ENCODE results near the genes NGB and DIO2.

DNA sequence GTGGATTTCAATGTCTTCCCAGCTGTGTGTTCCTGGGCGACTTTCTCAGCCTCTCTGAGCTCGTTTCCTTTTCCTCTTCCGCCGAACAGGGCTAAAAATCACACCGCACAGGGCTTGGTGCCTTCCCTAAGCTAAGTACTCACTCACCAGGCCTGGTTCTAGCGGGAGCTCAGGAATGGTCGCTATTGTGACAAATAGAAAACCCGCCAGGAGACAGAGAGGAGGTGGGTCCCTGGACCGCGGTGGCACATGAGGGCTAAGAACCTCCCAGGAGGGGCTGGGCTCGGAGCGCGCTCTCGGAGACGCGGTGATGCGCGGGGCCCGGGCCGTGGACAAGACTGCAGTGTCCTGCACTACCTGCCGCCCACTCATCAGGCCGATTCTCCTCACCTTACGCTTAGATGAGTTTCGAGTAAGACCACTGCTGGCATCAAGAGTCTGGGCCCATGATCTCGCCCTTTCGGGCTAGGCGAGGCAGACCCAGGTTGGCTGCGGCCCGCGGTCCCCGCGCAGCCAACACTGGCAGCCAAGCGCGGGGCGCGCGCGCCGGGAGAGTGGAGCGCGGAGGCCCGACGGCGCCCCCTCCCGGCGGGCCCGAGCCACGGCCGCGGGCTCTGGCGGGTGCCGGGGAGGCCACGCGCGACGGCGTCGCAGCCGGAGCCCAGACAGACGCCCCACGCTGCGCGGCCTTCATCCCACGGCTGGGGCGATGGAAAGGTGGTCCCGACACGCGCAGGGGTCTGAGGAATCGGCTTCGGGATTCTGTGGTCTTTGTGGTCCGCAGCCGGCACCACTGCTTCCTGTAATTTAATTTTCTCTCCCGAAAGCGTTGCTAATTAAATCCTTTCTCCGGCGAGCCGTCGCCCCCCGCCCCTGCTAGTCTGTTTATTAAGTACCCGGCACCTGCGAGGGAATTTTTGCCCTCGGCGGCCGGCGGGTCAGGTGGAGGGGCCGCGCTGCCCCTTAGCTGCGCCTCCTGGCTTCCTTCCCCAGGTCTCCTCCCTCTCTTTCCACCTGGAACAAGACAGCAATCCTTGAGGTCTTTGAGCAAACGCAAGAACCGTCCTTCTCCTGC lies 16.7 kb downstream of the ZDHHC22 start:
- PRO-cap, result unidirectional peak, minus-strand start at position 522 of the sequence

- PRO-cap, result no peak
These were observed 872 bp downstream of the TMEM63C start for GRCh38 chr14:77182450-77182889.

- PRO-cap, result no peak
These were observed at the start of gene NGB for GRCh38 chr14:77271085-77271548. TSS of gene NGB (minus strand) at chr14:77271206.

- PRO-cap, result no peak
These were observed 25.4 kb upstream of the SPTLC2 start for GRCh38 chr14:77641525-77642641.

GRCh38 chr14:77907393-77908281 lies 107.7 kb downstream of the ADCK1 start:
- PRO-cap, result no peak

DNA sequence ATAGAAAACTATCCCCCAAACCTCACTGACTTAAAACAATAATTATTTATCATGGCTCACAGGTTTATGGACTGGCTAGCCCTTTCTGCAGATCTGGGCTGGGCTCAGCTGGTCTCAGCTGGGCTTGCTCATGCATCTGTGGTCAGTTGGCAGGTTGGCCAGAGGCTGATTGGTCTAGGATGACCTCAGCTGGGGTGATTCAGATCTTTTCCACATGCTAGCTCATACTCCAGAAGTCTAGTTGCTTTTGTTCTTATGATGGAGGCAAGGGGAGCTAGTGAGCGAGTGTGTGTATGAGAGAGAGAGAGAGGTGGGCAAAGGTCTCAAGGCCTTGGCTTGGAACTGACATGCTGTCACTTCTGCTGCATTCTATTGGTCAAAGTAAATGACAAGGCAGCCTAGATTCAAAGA lies 181.2 kb upstream of the NRXN3 start:
- PRO-cap, result no peak

DNA sequence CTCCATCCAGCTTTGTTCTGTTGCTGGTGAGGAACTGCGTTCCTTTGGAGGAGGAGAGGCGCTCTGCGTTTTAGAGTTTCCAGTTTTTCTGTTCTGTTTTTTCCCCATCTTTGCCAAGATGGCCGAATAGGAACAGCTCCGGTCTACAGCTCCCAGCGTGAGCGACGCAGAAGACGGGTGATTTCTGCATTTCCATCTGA lies 897.5 kb downstream of the DIO2 start:
- PRO-cap, result no peak

- PRO-cap, result no peak
These were observed 349.6 kb downstream of the DIO2 start for GRCh38 chr14:79861340-79862544.

DNA sequence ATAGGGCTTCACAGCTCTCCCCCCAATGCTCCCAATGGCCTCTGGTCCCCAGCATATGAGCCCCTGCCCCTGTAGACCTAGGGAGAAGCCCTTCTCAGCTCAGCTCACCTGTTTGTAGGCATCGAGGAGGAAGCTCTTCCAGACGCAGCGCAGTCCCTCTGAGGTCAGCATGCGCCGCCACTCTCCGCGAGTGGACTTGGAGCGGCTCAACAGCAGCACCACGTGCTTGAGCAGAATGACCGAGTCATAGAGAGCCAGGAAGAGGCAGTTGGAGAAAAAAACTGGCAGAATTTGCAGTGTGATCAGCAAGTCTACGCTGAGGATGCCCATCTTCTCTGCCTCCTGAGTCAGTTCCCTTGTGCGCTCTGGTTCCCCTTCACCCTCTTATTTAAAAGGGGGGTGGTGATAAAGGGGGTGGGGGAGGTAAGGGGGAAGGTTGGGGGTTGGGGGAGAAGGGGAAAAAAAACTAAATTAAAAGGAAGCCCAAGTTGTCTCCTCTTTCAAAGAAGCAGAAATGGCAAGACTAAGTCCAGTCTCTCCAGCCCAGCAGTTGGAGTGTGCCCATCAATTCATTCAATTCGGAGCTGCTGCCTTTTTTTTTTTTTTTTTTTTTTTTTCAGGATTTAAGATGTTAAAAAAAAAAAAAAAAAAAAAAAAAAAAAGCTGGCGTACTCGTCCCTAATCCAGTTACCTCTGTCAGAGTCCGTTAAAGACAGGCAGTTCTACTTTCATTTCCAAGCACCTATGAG lies at the start of gene DIO2:
Gene DIO2, minus strand, starts transcription at position 362 of the 749 bp plus-strand sequence.
- PRO-cap, result no peak

DNA sequence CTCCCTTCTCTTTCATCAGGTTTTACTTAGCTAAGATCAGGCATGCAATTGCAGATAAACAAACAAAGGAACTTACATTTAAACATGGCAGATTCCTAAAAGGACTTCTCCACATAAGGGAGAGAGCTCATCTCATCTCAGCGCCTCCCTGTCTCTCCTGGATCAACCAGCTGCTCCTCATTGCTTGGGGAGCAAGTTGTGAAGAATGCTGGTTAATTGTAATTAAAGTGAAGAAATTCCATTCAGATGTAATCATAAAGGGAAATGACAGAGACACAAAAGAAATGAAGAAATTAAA lies 104.3 kb upstream of the DIO2 start:
- PRO-cap, result no peak

- PRO-cap, result no peak
These were observed 303.0 kb downstream of the CEP128 start for GRCh38 chr14:80638385-80638995.

GRCh38 chr14:80831027-80831510 lies 110.5 kb downstream of the CEP128 start:
- PRO-cap, result no peak

GRCh38 chr14:81311040-81311576 lies 89.0 kb downstream of the STON2 start:
- PRO-cap, result bidirectional peak, plus-strand start at chr14:81311627, minus-strand start at chr14:81311298

DNA sequence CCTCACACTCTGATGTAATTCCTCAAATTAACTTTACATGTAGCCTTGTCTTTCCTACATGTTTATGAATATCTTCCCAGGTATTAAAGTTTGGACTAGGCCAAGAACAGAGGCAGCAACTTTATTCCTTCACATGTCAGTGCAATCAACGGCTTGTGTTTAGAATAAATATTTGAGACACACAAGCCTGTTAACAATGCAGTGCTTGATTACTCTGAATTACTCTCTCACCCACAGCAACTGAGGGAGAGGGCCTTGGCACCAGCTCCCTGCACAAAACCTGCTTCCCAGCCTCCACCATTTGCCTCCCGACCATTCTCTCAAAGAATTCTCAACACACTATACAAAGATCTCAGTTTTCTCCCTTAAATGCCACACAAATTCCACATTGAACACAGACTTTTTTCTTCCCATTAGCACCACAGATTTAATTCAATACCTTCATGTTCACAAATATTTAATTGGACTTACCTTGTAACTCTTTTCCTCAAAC lies 77.0 kb downstream of the STON2 start:
- PRO-cap, result no peak

DNA sequence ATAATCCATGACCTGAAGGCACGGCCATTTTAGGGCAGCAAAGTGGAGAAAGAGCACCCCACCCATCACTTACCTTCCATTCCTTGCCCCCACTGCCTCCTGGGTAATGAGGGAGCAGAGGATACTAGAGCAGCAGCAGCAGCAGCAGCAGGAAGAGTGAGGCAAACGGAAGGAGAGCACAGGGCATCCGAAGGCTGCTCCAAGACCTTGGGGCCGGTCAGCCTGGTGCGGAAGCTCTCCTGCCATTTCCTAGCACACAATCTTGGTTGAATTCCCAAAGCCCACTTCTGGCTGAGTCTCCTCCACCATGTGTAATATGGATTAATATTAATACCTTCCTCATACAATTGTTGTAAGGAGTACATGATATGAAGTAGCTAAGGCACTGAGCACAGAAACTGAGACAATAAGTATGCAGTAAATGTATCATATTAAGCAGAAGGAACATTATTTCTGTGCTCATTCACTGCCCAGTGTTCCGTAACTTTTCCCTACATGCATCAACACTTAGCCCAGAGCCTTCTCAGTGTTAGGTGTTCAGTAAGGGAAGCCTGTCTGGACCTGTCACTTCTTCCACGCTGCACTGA lies 6.8 kb downstream of the STON2 start:
- PRO-cap, result no peak

GRCh38 chr14:81406596-81407283 lies 6.6 kb upstream of the STON2 start:
- PRO-cap, result no peak

DNA sequence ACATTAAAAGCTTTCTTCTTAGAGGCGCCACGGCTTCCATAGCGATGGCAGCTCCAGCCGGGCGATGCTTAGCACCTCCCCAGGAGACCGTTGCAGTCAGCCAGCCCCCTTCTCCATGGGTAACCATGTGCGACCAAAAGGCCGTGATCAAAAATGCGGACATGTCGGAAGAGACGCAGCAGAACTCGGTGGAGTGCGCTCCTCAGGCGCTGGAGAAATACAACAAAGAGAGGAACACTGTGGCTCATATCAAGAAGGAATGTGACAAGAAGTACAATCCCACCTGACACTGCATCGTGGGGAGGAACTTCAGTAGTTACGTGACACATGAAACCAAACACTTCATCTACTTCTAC lies 12.7 kb upstream of the STON2 start:
- PRO-cap, result no peak

GRCh38 chr14:81749201-81749712 lies 215.6 kb upstream of the SEL1L start:
- PRO-cap, result no peak

DNA sequence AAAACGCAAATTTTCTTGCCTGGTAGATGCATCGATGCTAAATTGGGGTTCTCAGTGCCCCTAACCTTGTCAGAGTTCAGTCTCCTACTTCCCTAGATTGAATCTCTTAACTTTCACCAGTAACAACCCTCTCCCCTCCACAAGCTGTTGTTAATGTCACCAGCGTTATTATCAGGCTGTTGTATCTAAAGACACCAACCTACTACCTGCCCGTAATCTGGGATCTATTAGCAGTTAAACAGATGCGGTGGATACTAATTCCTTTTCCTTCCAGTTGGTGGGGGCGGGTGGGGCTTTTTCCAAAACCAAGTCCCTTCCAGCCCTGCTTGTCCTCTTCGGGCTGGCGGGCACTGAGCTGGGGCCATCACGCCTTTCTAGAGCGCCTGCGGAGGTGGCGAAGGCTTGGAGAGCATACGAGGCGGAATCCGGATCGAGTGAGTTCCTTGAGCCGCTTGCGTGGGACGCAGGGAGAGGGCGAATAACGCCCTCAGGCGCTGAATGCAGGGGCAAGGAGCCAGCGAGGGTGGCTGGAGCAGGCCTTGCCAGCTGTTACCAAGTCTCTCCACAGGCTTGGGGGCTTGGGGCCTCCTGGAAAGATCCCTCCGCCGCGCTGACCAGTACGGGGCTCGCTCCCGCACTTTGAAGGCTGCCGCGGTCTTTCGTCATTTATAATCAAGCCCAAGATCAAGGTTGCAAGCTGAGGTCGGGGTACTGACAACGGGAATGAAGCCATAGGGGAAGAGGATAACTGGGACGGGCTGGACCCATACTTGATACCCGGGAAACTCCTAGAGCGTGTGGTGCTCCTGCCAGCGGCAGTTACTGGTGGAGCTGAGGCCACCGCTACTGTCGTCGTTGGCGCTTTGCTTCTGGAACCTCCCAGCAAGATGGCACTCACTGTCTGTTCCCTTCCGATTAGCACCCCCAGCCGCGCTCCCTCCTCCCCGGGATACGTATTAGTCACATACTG lies 1.1 kb downstream of the FLRT2 start:
- PRO-cap, result no peak

DNA sequence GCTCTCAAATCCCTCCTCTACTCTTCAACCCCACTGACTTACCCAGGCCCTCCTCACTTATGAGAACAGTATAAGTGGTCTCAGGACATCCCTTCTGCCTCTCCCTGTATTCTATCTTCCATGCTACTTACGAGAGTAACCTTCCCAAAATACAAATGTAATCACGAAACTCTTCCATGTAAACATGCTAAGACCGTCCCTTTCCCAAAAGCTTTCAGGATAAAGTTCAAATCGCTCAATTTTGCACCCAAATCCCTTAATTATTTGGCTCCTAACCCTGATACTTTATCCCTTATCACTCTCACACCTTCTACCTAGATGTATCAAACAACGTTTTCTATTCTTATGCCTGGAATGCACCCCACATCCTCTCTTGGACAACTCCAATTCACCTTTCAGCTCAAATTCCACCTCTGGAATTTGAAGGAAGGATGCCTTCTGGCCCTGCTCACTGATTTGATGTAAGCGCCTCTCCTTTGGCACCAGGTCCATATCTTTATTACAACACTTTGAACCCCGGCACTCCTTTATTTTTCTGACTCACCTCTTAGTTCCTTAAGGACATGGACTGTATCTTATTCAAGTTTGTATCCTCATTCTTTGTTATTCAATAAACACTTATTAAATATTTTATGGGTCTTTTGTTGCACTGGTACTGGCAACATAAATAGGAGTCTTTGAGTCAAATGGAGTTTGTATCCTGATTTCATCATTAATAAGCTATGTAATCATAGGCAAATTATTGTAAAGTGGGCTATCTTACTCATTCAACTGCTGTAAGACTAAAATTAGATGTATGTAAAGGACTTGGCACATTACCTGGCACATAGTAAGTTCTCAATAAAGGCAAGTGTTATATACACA lies 3.1 kb downstream of the GALC start:
- PRO-cap, result no peak